ENCODE measurements around a stretch of chr1.

DNA sequence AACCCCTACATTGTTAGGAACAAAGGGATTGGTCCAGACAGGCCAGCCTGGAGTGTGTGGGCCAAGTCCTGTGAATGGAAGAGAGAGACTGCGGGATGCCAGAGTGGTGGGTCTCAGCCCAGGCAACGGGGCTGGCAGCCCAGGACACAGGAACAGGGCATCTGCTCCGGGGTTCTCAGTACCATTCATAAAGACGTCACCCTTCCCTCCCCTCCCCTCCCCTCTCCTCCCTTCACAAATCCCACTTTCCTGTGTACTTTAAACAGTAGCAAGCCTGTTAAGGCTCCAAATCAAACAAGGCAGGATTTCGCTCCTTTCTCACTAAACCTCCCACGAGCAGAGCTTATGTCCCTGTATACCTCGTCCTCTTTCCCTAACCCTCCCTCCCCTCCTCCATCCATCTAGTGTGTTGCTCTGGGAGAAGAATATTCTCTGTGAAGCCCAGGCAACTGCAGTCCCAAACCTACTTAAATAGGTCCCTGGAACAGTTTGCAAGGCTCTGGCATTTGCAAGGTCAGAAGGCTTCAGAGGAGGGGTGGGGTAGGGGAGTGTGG lies 4.2 kb upstream of the PLXNA2 start:
- RRBS, 2 experiments, result no CpG with 5 or more reads among the region's 7 CpGs

- RRBS, 2 experiments, result no CpG with 5 or more reads among the region's 4 CpGs
Observed at GRCh38 chr1:209369207-209369644, 214.3 kb upstream of the CAMK1G start.

- RRBS, 2 experiments, result no CpG with 5 or more reads among the region's 7 CpGs
Observed at GRCh38 chr1:209398285-209399197, 185.0 kb upstream of the CAMK1G start.

GRCh38 chr1:209585682-209586175 lies 2.2 kb downstream of the CAMK1G start:
- RRBS, 2 experiments, result no CpG with 5 or more reads among the region's 23 CpGs

- RRBS, 2 experiments, result no CpG with 5 or more reads among the region's 3 CpGs
Observed at GRCh38 chr1:209650374-209650762, 1.9 kb downstream of the LAMB3 start.

DNA sequence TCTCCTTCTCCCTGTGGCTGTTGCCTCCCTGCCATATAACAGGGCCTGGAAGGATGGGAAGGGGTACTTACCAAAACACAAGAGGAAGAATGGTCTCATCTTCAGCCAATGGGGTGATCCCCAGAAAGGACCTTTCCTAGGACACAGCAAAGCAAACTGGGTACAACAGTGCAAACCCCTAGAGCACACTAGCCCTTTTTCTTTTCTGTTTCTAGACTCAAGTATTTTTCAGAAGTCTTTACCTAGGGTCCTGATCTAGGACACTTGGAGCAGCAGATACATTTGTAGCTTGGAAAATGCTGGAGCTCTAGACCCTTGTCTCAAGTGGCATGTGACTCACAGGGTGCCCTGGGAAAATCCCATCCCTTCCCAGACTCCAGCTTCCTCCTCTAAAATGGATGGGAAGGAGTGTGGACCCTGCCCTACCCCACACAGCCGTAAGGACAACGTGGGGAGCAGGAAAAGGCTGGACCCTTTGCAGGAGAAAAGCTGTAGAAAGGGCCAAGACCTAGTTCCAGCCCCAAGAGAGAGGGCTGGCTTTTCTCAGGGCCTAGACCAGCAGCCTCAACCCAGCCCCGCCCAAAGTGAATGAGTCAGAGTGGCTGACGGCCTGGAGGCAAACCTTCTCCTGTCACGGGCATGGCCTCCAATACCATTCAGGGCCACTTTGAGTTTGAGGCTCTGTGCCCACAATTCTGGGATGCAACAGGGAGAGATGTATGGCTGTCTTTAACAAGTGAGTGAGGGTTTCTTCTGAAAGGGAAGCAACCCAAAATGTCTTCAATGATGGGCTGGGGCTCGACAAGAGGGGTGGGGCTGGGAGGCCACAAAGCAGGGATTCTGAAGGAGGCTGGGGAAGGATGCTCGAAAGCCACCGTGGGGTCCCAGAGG lies 1.1 kb downstream of the LAMB3 start:
- RRBS, 2 experiments, result no CpG with 5 or more reads among the region's 8 CpGs

- RRBS, 2 experiments, result no CpG with 5 or more reads among the region's 7 CpGs
Observed at GRCh38 chr1:209653771-209654368, 1.6 kb upstream of the LAMB3 start.

DNA sequence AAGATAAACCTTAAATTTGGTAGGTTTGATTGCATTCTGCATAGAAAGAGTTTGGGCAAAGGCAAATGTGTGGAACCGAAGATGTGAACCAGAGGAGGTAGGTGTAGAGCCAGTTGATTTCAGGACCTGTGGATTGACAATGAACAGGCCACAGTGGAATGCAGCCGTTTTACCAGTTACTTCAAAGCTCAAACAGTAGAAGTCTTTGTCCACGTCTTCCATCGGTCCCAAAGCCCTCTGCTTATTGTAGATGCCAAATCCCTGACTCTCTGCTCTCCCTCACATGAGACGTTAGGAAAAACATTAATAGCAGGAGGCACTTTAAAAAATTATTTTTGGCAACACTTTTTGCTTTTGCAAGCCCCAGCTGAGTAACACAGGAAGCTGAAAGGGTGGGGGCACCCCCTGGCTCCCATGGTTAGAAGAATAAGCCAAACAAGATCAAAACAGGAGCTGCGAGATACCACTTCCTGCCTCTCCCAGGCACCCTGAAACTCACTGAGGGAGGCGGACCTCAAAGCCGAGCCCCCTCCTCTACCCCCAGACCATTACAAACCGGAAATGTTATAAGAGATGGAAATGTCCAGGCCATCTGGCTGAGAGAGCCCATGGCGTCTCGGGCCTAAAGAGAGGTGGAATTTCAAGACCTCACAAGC lies 13.4 kb downstream of the TRAF3IP3 start:
- RRBS, 2 experiments, result no CpG with 5 or more reads among the region's 11 CpGs

DNA sequence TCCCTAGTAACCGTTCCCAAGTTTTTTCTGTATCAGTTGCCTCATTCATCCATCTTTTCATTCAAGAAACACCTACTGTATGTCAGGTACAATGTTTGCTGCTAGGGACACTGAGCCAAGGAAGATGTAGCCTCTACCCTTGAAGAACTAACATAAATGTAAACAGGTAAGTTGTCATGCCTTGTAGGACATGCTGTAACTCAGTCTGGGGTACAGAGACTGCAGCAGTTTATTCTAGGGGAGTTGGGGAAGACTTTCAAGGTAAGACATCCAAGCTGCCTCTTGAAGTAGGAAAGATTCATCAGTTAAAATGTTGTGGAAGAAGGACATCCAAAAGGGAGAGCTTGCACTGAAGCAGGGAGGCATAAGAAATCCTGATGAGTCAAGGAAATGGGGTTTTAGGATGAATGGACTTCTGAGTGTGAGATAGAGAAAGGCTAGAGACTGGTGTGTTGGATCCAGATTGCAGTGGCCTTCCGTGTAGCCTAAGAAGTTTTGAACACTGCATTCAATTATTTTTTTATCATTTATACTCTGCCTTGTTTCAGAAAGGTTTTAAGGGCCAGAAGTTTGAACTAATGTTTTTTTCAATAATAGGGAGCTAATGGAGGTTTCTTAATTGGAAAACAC lies 39.8 kb downstream of the TRAF5 start:
- RRBS, 2 experiments, result no CpG with 5 or more reads among the region's 2 CpGs

DNA sequence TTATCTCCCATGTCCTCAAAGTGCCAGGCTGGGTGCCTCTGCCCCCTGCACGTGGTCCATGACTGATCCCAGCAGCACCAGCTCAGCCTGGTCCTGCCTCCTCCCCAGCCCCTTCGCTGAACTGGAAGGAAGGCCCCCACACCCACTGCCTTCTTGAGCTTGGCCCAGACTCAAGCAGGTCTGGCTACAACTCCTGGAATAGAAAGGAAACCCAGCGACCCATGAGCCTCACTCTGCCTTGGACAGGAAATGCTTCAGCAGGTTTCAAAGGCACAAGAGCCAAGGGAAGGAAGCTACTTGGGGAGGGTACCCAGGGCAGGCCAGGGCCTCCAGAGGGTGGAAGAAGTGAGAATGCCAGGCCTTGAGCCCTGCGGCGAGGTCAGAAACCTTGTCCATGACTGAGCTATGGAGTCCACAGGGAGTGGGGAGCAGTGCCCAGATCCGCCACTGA lies 35.9 kb upstream of the RD3 start:
- RRBS, 2 experiments, result no CpG with 5 or more reads among the region's 6 CpGs

DNA sequence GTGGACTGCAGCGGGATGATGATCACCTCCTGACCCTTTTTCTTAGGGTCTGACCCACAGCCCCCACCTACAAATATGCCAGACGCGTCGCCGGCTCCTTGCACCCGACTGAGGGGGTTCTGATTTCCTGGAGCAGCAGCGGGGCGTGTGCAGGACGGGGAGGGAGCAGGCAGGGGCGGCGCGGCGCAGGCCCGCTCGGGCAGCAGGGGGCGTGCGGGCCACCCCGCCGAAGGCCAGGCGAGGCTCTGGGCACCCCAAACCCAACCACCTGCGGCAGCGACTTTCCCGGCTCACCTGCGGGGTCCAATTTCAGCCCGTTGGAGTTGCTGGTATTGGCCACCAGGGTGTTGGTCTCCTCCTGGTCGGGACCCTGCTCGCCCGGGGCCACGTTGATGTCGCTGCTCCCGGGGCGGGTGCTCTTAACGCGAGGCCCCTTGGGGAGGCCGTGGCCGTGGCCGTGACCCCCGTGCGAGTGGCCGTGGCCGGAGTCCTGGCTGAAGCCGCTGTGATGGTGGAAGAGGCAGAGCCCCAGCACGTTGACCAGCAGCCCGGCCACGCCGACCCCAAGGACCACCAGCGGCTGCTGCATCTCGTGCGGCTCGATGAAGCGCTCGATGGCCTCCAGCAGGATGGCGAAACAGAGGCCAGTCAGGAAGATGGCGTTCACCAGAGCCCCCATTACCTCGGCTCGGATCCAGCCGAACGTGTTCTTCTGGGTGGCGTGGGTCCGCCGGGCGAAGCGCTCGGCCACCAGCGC lies 1.1 kb downstream of the SLC30A1 start:
- RRBS, 2 experiments, result 1% methylated on average over 24 of the region's 65 CpGs

DNA sequence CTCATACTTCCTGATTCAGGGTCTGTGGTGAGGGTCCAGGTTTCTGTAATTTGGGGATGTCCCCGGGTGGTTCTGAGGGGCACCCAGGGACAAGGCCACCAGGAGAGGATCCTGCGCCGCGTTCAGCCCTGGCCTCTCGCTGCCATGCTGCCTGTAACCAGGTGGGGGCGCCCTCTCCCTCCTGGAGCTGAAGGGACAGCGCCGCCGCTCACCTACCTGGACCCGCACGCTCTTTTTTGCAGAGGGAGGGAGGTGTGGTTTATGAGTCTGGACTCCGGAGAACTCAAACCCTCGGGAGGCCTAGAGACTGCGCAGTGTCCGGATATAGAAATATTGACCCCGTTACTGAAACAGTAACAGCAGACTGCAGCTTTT lies 23.1 kb upstream of the NEK2 start:
- RRBS, 2 experiments, result 0 to 8% methylated on average over 2 to 4 of the region's 16 CpGs

DNA sequence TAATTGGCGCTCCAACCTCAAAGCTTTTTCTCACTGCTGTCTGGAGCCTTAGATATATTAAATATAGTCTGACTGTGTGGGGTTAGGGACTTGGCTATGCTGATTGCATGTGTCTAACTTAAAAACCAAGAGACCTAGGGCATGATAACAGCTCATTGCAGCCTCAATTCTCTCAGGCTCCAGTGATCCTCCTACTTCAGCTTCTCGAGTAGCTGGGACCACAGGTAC lies 64.8 kb upstream of the NEK2 start:
- RRBS, 2 experiments, result no CpG with 5 or more reads among the region's 2 CpGs

- RRBS, 2 experiments, result no CpG with 5 or more reads among the region's 27 CpGs
Observed at GRCh38 chr1:211829051-211829955, 1.3 kb downstream of the LPGAT1 start.

DNA sequence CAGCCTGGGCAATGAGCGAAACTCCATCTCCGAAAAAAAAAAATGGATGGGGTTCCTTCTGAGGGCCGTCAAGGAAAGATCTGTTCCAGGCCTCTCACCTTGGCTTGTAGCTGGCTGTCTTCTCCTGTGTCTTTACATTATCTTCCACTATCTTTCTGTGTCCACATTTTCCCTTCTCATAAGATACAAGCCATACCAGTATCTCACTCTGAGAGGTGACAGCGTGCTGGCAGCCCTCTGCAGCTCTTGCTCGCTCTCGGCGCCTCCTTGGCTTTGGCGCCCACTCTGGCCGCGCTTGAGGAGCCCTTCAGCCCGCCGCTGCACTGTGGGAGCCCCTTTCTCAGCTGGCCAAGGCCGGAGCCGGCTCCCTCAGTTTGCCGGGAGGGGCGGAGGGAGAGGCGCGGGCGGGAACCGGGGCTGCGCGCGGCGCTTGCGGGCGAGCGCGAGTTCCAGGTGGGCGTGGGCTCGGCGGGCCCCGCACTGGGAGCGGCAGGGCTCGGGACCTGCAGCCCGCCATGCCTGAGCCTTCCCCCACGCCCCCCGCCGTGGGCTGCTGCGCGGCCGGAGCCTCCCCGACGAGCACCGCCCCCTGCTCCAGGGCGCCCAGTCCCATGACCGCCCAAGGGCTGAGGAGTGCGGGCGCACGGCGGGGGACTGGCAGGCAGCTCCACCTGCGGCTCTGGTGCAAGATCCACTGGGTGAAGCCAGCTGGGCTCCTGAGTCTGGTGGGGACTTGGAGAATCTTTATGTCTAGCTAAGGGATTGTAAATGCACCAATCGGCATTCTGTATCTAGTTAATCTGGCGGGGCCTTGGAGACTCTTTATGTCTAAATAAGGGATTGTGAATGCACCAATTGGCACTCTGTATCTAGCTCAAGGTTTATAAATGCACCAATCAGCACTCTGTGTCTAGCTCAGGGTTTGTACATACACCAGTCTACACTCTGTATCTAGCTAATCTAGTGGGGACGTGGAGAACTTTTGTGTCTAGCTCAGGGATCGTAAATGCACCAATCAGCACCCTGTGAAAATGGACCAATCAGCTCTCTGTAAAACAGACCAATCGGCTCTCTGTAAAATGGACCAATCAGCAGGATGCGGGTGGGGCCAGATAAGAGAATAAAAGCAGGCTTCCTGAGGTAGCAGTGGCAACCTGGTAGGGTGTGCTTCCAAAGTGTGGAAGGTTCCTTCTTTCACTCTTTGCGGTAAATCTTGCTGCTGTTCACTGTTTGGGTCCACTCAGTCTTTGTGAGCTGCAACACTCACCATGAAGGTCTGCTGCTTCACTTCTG lies 59.0 kb upstream of the LPGAT1 start:
- RRBS, 2 experiments, result no CpG with 5 or more reads among the region's 58 CpGs

- RRBS, 2 experiments, result no CpG with 5 or more reads among the region's 2 CpGs
Observed at GRCh38 chr1:211908955-211909290, 78.4 kb upstream of the LPGAT1 start.

DNA sequence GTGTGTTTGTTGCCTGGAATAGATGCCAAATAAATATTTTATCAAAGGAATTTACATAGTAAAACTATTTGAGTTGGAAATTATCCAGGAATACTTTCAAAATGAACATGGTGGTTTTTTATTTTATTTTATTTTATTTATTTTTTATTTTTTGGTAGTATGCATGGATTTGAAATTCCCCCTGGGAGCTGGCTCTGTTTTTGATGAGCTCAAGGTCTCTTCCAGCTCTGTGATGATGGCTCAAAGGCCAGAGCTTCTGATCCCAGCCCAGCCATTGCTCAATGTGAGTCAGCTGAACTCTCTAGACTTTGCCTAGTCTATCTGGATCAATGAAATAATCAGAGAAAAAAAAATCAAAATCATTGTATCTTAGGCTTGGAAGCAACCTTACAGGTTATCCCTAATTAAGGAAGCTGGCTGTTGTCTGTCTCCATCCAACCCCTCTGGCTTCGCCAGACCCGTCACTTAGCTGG lies 90.0 kb upstream of the LPGAT1 start:
- RRBS, 2 experiments, result no CpG with 5 or more reads among the region's 2 CpGs

DNA sequence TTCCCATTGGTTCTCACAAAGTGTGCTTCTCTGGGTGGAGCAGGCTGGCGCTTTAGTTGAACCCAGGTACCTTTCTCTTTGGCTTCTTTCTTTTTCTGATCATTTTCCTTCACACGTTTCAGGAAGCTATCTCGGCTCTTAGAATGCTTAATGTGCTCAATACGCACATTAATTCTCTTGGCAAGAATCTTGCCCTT lies 15.9 kb downstream of the DTL start:
- RRBS, 2 experiments, result no CpG with 5 or more reads among the region's 4 CpGs

Measured in bronchial epithelial cell (primary cell).